ENCODE results near the gene YEATS4.

DNA sequence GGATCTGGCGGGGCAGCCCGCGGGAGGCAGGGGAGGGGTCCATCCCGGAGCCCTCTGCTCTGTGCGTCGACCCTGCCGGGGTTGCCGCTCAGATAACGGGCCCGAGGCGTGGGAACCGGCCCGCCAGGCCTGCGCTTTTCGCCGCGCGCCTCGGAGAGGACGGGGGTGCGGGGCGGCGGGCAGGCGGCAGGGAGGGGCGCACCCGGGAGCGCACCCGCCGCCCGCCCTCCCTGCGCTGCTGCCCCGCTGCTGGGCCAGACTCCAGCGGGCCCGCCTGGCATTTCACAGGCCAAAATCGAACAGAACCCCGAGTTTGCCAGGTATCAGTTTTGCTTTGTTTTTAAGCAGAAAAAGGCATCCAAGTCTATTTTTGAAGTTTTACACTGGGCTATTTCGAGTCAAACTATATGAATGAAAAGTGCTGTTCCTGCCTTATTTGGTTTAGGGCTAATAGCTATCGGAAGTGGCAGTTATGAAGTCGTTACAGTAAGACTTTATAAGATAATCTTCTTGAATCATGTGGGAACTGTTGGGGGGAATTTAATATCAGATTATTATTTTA, 796 bp downstream of the MSRB3 start:
- RRBS = 1% methylated on average over 15 of the region's 39 CpGs
CAGE:
- cytosol, long polyA plus RNA = no peak
- long polyA plus RNA = no peak
- nucleus, long polyA plus RNA = no peak

DNA sequence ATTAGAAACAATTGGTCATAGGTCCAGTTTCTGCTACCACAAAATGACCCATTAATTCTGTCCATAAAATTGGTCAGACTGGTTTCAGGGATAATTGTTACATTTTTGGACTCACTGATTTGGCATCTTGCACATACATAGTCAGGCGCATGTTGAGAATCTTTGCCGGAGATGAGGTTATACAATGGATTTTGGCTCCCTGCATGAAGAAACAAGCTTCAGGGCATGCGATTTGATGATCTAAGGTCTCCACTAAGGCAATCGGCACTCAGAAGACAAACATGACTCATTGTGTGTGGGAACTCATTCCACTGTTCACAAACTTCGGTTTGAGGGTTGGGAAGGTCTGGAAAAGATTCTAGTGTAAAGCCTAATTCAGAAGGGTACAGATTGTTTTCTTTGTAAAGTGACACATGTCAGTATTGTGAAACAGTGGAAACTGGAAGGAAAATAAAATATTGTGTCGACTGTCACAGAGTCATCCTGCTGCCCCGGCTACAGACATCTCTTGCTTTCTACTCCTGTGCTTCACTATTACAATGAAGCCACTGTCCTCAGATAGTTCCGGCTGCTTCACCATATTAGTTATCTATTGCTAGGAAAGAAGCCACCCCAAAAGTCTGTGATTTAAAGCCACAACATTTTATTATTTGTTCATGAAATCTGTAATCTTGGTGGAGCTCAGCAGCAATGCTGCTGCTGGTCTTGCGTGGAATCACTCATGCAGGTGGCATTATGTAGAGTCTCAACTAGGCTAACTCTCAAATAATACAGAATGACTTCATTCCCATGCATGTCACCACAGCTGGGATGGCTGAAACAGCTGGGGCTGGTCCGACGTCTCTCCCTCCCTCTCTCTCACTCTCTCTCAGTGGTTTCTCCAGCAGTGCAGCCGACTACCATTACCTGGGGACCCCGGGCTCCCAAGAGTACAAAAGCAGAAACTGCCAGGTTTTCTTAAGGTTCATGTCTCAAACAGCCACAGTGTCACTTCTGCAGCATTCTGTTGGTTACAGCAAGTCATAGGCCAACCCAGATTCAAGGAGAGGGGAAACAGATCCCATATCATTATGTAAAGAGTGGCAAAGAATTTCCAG, 192.4 kb upstream of the HMGA2 start:
- RRBS = 71% methylated on average over 3 of the region's 13 CpGs
CAGE:
- cytosol, long polyA plus RNA = no peak
- long polyA plus RNA = no peak
- nucleus, long polyA plus RNA = no peak

DNA sequence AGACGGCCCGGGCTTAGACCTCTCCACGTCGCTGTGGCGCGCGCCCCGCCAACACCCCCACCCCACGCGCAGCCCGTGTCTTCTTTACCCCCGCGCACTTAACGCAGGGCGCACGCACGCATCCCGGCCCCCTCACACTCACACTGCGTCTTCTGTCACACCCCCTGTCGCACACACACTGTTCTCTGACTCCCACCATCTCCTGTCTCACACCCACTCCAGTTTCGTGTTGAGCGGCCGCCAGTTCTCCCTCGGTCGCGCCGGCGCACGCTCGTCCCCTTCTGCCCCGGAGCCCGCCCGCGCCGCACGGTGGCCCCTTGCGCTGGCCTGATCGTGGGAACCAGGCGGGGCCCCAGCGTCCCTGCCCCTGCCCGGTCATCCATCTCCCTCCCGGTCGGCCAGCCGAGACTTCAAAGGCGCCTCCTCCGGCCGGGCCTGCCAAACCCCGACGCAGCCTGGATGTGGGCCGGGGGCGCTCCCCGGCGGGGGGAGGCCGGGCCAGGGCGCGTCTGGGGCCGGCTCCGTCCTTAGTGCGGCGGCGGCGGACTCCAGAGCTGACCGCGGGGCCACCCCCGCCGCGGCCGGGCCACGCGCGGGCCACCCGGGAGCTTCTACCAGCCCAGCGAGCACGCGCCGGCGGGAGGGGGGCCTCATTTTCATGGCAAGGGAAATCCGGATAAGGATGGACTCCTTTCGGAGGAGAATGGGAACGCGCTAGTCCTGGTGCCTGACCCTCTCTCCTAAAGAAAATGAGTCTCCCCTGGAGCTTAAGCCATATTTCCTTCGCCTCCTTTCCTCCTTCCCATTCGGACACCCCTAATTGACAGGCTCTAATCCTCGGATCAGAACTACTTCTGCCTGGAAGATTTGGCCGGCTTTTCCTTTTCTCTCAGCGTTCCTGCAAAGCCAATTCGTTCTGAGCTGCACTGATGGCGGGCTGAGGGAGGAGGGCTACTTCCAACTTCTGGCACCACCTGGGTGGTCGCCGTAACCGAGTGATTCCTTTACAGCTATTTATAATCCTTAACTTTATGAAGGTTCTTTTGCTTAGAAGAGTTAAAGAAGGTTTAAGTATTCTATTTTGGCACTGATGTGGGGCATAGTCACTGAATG, 81.9 kb upstream of the HMGA2 start:
- RRBS = under 1% methylated on average over 33 of the region's 91 CpGs
CAGE:
- cytosol, long polyA plus RNA = no peak
- long polyA plus RNA = no peak
- nucleus, long polyA plus RNA = no peak

GRCh38 chr12:65823383-65824357, 613 bp upstream of the HMGA2 start:
- RRBS = under 1% methylated on average over 14 of the region's 65 CpGs
CAGE:
- cytosol, long polyA plus RNA = no peak
- long polyA plus RNA = no peak
- nucleus, long polyA plus RNA = no peak

DNA sequence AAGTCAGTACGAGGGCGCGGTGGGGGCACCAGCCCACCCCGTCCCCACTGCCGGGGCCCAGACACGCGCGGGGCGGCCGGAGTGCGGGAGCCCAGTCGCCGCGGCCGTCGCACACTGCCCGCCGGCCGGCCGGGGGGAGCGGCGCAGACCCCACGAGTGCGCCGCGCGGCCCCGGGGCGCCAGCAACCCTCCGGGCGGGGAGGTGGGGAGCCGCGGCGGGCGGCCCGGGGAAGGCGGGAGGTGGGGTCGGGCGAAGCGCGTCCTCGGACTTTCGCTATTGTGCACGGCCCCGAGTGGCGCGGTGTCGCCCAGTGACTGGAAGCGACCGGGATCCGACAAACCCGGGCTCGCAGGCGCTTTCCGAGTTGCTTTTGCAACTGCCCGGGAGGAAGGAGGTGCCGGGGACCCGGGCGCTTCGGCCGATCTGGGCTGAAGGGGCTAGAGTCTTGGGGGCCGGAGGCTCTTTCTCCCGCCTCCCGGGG, 1.1 kb downstream of the HMGA2 start:
- RRBS = 2% methylated on average over 34 of the region's 64 CpGs
CAGE:
- cytosol, long polyA plus RNA = no peak
- long polyA plus RNA = no peak
- nucleus, long polyA plus RNA = start-site peak on the minus strand centred at position 352 of the sequence, 482 bp wide, 14 reads

DNA sequence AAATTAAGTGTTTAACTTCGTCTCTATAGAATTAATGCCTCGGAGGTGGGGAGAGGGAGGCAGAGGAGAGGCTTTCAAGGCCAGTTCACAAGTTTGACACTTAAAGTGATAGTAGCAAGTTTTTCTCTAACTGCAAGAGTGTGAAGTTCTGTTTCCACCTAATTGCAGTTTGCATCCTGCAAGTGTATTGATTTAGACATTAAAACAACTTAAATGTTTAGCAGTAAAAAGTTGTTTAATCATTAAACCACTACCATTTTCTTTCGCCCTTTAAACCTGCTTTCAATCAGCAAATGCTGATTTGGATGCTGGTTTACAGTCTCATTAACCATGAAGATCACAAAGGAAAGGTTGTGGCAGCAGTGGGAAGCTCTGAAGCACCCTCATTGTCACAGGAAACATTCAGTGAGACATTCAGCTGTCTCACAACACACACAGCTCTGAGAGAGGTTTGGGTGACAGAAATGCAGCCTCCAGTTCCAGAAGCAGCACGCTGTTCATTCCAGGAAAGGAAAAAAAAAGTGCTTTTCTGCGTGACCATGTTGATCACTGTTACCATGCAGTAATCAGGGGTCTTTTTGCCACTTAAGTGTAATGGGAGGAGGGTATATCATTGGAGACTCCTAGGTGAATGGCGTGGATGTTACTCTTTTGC, 102.2 kb downstream of the HMGA2 start:
- RRBS = no CpG with 5 or more reads among the region's 6 CpGs
CAGE:
- cytosol, long polyA plus RNA = no peak
- long polyA plus RNA = no peak
- nucleus, long polyA plus RNA = no peak

DNA sequence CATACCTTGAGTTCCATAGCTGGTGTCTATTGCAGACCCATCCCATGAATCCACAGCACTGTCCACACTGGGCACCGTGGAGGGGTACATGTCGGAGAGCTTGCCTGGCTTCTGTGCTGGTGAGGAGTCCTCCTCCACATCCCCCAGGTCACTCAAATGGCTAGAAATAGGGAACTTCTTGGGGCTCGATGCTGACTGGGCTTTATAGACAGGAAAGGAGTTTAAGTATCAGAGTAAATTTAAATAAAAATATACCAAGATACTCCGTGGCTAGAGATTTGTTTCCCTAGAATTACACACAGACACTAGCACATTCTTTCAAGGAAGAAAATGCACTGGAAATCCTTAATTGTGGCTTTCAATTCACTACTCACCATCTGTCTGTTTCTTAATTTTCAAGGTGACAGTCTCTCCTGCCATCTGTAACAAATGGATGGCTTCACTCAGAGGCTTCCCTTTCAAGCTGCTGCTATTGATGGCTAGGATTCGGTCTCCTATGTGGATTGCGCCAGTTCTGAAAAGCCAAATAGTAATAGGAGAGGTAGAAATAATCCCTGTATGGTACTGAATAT, 90.1 kb downstream of the HELB start:
- RRBS = no CpG with 5 or more reads among the region's 6 CpGs
CAGE:
- cytosol, long polyA plus RNA = no peak
- long polyA plus RNA = no peak
- nucleus, long polyA plus RNA = no peak

DNA sequence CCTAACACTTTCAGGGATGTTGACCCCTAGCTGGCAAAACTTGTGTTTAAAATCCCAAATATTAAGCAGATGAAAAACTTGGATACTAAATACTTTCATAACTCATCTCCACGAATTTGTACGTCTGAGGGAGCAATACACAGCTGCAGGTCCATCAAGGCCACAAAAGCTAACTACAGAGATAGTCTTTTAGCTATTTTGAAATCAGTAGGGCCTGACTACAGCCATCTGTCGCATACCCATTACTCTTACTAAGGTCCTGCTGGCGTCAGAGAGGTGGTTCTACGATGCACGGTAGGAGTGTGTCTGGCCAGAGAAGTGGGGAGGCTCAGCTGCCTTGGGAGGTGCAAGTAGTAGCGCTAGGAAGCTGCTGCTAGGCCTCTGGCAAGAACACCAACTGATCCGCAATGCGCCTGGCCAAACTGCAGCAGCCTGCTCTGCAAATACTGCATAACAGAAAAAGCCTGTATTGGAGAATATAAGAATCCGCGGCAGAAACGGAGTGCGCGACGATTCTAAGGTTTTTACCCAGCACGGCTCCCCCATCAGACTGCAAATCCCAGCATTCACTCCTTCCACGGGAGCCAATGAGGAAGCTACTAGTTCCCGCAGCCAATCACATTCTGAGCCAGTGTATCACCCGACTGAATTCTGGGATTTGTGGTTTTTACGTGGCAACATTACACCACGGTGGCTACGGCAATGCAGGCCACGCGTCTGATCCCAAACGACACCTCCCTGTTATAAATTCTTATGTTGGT, 747 bp upstream of the CAND1 start:
- RRBS = no CpG with 5 or more reads among the region's 25 CpGs
CAGE:
- cytosol, long polyA plus RNA = no peak
- long polyA plus RNA = no peak
- nucleus, long polyA plus RNA = start-site peak on the minus strand centred at position 543 of the sequence, 20 bp wide, 11 reads

DNA sequence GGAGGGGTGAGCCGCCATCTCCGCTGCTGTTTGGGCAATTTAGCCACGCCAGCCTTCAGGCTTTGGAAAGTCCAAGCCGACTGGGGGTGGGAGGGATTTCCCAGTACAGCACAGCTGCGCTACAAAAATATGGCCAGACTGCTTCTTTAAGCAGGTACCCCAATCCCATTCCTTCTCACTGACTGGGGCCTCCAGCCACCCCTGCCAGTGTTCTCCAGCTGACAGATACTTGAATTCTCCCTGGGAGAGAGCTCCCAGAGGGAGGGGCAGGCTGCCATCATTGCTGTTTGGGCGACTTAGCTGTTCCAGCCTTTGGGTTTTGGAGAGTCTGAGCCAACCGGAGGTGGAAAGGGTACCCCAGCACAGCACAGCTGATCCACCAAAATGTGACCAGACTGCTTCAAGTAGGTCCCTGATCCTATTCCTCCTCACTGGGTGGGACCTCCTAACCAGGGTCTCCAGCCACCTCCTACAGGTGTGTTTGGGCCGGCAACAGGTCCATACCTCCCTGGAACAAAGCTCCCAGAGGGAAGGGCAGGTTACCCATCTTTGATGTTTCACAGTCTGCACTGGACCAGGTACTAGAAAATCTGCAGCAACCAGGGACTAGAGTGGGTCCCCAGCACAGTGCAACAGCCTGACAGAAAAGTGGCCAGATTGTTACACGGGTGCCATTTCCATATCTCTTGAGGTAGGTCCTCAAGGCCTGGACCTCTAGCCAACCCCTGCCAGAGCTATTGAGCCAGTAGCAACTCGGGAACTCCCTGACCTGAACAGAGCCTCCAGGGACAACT, 53.8 kb downstream of the CAND1 start:
- RRBS = no CpG with 5 or more reads among the region's 10 CpGs
CAGE:
- cytosol, long polyA plus RNA = no peak
- long polyA plus RNA = no peak
- nucleus, long polyA plus RNA = no peak

DNA sequence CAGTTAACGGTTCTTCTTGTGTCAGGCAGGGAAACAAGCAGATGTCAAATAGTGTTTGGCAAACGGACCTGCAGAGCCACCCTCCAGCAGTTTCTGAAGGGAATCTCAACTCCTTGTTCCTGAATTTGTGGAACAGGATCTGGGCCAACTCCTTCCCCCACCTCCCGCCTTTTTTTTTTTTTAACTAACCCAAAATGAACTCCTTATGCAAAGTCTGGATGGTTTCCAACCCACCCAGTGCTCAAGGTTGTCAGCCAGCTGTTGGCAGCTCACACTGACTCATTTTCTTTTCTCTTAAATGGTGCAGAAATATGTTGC, 187.4 kb downstream of the CAND1 start:
- RRBS = no CpG with 5 or more reads among the region's 3 CpGs
CAGE:
- cytosol, long polyA plus RNA = no peak
- long polyA plus RNA = no peak
- nucleus, long polyA plus RNA = no peak

GRCh38 chr12:68359653-68360186, 27.6 kb upstream of the MDM1 start:
CAGE:
- cytosol, long polyA plus RNA = no peak
- long polyA plus RNA = no peak
- nucleus, long polyA plus RNA = no peak

- RRBS = no CpG with 5 or more reads among the region's 1 CpG
CAGE:
- cytosol, long polyA plus RNA = no peak
- long polyA plus RNA = no peak
- nucleus, long polyA plus RNA = no peak
Measured at GRCh38 chr12:68367803-68368089, 35.6 kb upstream of the MDM1 start.

DNA sequence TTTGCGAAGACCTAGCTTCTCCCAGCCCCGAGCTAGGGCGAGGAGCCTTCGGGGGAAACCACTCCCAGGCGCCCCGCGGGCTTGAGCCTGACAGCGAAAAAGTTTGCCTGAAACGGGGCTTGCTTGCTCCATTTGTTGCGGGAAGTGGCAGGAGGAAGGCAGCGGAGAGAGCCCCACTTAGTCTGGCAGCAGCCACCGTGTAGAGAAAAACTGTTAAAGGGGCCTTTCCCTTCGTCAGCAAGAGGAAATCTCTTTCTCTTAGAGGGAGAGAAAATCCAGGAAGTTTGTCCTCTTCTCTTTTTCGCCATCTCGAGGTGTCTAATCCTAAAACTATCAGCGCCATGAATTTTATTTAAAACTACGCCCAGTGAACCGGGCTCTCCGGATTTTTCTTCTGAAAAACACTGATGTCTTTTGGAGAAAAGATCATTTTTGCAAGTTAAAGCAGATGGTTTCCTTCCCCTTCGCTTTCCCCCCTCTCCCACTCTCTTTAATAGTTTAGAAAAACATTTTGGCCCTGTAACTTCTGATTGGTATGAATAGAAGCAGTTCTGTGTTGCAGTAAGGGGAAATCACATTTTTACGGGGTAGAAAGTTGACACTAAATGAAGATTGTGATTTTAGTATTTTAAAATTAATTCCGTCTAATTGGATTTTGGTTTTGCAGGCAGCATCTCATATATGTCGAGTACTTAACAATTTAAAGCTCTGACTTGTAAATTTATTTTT, 985 bp downstream of the RAP1B start:
- RRBS = no CpG with 5 or more reads among the region's 23 CpGs
CAGE:
- cytosol, long polyA plus RNA = no peak
- long polyA plus RNA = no peak
- nucleus, long polyA plus RNA = no peak

GRCh38 chr12:68745204-68745707, 720 bp upstream of the SLC35E3 start:
- RRBS = no CpG with 5 or more reads among the region's 6 CpGs
CAGE:
- cytosol, long polyA plus RNA = no peak
- long polyA plus RNA = no peak
- nucleus, long polyA plus RNA = no peak

- RRBS = no CpG with 5 or more reads among the region's 17 CpGs
CAGE:
- cytosol, long polyA plus RNA = no peak
- long polyA plus RNA = no peak
- nucleus, long polyA plus RNA = no peak
Measured at GRCh38 chr12:68746490-68747271, 705 bp downstream of the SLC35E3 start.

DNA sequence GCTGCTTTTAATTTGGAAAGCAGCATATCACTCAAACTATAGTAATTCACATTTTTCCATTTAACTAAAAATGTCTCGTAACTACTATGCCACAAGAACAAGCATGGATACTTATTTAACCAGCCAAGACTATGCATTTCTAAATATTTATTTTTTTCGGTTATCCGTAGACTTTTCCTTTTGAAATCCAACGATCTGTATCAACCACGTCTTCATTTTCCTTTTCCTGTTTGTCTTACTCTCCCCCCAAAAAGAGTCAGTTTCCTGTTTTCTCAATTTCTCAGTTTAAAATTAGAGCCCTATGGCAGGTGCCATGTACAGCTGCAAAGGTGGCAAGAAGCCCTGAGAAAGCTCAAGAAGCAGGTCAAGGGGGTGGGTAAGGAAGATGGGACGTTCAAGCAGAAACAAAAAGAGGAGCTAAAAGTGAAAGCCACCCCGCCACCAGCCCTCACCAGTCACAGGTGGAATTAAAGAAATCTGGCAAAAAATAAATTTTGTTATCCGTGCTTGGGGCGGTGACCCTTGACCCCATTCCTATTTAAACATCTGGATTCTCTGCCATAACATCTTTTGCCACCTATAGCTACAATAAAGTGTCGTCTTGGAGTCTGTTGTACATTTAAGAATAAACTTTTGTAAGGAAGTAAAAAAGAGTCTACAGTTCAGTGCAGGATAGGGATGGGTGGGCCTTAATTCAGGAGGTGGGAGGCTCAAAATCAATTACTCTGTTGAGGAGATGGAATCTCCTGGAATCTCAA, 26.8 kb downstream of the SLC35E3 start:
- RRBS = no CpG with 5 or more reads among the region's 10 CpGs
CAGE:
- cytosol, long polyA plus RNA = no peak
- long polyA plus RNA = no peak
- nucleus, long polyA plus RNA = no peak

DNA sequence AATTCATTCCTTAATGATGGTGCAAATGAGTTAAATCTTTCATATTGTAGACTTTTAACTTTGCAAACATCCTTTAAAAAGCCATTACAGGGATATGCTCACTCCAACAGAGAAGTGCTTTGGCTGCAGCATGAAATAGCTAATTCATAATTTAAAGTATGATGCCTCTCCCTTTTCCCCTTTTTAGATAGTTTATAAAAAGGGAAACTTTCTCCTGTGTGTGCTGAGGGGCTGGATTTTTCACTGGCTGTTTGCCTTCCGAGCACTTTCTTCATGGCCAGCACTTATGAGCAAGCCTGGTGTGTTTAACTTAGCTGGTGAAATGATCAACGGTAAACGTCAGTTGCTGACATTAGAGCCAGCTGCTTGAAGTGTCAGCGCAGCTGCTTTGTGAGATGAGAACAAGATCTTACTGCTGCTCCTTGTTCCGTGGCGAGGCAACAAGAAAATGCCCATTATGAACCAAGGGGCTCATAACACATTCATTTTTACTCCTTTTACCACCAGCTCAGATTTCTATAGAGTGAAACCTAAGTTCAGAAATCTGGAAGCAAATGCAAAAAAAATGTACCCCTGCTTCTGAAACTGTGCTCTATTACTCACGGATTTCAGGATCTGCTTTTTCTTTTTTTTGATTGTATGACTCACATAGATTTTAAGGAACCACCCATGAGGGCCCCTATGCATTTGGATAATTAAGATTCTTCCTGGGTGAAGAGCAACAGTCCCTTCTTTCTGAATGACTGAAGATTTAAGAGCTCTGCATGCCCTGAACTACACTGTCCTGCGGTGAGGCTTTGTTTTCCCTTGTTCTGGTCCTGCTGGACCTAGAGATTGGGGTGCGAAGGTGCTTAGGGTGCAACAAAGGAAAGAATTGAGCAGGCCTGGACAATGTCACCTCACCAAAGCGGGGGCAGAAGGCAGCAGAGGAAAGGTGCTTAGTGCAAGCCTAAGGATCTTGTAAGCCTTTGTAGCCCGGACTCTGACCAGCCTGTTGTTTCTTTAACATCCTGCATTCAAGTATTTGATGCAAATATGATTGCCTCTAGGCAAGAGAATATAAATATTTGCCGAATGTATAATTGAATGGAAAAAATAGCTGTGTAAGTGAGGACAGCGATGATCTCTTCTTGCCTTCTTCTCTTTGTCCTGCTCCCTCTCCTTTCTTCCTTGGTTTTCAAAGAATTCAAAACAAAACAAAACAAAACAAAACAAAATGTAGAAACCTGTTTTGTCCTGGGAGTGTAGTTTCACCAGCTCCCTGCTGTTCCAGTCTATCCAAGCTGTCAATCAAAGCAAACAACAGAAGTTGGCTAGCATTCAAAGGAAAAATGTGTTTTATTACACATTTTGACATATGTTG, 74.5 kb upstream of the CPM start:
- RRBS = no CpG with 5 or more reads among the region's 13 CpGs
CAGE:
- cytosol, long polyA plus RNA = no peak
- long polyA plus RNA = no peak
- nucleus, long polyA plus RNA = no peak

GRCh38 chr12:69008366-69009061, 75.5 kb upstream of the CPM start:
- RRBS = no CpG with 5 or more reads among the region's 5 CpGs
CAGE:
- cytosol, long polyA plus RNA = no peak
- long polyA plus RNA = no peak
- nucleus, long polyA plus RNA = no peak

DNA sequence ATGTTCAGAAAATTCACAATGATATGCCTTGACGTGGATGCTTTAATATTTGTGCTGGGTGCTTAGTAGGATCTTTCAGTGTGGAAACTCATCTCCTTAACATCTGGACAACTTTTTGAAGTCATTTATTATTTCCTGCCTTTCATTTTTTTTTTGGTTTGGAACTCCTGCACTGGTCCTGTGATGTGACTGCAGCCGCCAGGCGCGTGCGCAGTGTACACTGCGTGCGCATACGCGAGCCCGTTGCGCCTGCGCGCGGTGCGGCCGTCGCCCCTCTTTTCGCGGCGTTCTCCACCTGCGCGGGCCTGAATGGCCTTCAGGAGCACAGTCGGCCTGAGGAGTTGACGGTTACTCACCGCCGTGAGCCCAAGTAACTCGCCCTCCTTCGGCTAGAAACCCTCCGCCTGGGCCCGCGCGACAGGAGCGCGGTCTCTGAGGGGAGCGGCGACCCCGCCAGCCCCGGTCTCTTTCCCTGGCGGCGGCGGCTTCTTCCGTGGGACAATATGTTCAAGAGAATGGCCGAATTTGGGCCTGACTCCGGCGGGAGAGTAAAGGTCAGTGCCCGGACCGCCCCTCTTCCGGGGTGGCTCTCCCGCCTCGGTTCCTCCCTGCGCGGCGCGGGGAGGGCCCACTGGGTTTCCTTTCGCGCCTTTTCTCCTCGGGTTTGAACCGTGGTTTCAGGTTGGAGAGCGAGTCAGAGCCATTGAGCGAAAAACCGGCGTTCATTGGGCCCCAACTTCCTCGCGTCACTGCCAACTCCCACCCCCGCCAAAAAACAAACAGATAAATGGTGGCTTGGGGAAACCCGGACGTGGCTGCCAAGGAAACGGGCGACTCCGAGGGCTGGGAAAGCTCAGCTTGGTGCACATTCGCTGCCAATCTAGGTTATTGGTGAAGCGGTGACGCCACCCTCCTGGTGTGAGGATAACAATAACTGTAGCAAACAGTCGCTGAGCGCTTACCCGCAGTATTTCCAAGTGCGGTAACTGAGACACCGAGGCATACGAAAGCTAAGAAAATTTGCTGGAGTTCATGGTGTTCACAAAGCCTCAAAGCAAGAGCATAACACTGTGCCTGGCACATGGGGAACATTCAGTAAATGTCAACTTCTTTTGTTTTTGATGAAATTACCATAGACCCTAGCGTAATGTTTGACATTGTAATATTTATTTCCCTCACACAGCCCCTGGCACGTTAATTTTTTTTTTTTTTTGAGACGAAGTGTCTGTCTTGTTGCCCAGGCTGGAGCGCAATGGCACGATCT, at the start of gene YEATS4:
Gene YEATS4, plus strand, starts transcription at position 274 of the 1,264 bp plus-strand sequence.
- RRBS = under 1% methylated on average over 12 of the region's 84 CpGs
CAGE:
- cytosol, long polyA plus RNA = start-site peak on the plus strand centred at position 291 of the sequence, 23 bp wide, 103 reads
- long polyA plus RNA = no peak
- nucleus, long polyA plus RNA = no peak

- RRBS = no CpG with 5 or more reads among the region's 12 CpGs
CAGE:
- cytosol, long polyA plus RNA = no peak
- long polyA plus RNA = no peak
- nucleus, long polyA plus RNA = no peak
Measured at GRCh38 chr12:69431002-69431926, 38.9 kb upstream of the FRS2 start.

Measured in H1 (cell line).